Aorta (tissue), 1 donor: Measurements from ENCODE around the gene PCSK6.

DNA sequence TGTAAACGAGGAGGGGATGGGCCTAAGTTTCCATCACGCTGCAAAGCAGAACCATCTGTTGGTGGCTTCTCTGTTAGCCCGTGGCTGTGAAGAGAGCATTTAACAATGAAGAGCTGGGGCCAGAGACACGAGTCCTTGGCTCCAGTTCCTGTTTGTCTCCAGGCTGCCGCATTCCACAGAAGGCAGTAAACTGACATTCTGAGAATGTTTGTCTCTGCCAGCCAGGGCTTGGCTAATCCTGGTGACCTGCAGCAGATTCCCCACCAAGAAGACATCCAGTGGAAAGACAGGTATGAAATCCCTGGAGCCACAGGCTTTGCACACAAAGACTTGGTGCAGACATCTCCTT is 130.8 kb downstream of the ASB7 start:
- PRO-cap = no peak

- PRO-cap = no peak
Measured at GRCh38 chr15:100861384-100862246, 18.0 kb upstream of the ALDH1A3 start.

GRCh38 chr15:101045251-101045591 is 126.1 kb downstream of the LRRK1 start:
- PRO-cap = no peak

DNA sequence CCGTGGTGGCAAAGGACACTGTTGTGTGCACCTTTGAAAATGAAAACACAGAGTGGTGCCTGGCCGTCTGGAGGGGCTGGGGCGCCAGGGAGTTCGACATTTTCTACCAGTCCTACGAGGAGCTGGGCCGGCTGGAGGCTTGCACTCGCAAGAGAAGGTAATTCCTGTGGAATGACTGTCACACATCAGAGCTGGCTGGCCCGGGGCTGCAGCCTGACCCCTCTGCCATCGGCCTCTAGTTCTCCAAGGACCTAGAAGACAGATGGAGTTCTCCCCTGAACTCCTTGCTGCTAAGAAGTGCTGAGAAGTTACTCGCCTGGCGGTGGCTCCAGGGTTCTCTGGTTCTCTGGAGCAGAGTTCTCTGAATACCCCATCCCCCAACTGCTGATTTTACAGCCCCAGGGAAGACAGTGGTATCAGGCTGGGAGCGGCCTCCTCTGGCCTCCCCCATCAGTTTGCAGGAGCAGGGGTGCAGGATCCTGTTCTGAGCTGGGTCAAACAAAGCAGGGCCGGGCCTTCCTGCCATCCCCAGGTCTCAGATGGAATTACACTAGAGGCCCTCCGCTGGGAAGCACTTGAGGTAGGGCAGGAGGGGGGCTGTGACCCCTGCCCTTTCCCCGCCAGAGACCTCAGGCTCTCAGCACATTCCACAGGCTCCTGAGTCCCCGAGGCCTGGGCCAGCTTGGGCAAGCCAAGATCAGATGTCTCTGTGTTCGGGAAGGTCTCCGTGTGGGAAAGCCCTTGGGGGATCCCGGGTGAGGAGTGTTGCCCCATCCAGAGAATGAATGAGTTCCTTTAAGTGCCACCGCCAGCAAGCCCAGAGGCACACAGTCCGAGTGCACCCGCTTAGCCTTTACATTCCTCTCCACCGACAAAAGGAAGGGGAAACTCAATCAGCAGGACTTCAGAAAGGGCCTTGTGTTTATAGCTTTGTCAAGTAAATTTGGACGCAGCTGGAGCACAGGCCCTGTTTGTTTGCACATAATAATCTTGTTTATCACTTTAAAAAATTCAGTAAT is 149.8 kb downstream of the LRRK1 start:
- PRO-cap = no peak

DNA sequence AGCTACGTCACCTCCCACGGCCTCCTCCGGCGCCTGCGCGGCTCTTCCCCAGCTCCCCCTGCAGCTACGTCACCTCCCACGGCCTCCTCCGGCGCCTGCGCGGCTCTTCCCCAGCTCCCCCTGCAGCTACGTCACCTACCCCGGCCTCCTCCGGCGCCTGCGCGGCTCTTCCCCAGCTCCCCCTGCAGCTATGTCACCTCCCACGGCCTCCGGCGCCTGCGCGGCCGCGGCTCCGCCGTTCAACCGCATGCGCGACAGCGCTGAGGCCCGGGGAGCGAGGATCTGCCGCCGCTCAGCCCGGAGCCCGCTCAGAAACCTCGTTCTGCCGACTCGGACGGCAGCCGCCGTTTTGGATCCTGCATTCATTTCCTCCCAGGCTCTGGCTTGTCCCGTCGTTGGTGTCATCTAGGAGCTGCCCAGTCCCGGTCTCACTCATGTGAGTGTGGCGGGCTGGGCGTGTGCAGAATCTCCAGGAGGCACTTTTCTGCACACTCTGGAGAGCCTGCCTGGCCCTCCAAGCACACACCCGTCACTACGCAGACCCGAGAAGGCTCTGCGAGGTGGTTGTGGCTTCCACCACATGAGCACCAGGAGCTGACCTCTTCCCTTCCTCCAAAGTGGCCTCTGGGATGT is 165.4 kb downstream of the CHSY1 start:
- PRO-cap = no peak

DNA sequence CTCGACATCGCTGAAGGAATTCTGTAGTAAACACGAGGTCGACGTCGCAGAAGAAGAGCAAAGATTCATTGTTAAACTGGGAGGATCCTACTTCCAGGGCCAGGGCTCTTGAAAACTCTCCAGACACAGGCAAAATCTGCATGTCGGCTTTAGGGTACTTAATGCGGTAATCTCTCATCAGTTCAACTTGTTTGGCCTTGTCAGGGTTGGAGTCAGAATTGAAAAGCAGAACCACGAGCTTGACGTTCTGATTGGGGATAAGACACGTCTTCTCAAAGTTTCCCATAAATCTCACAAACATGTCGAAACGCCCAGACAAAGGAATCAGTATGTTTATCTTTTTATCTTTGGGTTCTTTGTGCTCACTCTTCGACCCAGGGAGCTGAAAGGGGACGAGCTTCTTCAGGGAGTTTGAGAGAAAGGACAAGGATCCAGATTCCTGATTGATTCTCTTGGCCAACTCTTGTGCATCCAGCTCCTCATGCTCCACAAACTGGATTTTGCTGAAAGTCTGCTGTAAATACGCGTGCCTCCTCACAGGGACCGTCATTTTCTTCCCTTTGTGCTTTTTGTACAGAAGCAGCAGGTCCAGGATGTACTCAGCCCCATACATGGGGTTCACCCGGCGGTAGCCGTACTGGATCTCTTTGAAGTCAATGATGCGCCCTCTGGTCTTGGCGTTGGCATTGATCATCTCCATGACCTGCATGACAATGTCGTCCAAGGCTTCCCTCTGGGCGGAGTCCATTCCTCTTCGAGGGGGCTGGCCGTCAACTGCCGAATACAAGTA is 73.8 kb downstream of the CHSY1 start:
- PRO-cap = no peak

DNA sequence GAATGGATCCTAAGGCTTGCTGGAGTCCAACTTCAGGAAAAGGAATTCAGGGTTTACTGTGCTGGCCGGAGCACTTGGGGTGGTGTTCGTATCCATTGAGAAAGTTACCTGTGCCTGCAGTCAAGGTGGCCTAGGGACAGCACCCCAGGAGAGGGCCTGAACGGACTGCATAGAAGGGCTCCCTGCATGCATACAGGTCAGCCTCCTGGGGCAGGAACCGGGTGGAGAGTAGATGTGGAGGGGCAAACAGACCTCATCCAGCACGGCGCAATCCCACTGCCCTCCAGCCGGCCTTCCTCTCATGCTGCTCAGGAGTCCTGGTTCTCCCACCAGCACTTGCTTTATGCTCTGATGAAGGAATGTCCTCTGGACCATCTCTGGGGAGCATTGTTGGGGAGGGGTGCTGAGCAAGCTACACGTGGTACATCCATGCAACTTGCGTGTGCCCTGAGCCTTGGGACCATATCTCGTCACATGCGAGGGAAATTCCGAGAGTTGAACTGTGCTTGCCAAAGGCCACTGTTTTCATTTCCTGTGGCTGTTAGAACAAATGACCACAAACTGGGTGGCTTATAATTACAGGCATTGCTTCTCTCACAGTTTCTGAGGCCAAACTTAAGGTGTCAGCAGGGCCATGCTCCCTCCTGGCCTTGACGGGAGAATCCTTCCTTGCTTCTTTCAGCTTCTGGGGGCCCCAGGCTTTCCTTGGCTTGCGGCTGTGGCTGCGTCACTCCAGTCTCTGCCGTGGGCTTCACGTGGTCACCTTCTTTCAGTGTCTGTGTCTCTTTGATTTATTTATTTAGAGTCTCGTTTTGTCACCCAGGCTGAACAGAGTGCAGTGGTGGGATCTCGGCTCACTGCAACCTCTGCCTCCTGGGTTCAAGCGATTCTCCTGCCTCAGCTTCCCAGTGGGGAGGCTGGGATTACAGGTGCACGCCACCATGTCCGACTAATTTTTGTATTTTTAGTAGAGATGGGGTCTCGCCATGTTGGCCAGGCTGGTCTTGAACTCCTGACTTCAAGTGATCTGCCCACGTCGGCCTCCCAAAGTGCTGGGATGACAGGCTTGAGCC is 12.2 kb downstream of the SELENOS start:
- PRO-cap = no peak

GRCh38 chr15:101281224-101282199 is 4.2 kb upstream of the SELENOS start:
- PRO-cap = no peak

GRCh38 chr15:101285552-101286099 is 8.3 kb upstream of the SELENOS start:
- PRO-cap = no peak

GRCh38 chr15:101322561-101323031 is 27.5 kb upstream of the SNRPA1 start:
- PRO-cap = no peak

- PRO-cap = no peak
Measured at GRCh38 chr15:101330390-101330795, 35.3 kb upstream of the SNRPA1 start.

DNA sequence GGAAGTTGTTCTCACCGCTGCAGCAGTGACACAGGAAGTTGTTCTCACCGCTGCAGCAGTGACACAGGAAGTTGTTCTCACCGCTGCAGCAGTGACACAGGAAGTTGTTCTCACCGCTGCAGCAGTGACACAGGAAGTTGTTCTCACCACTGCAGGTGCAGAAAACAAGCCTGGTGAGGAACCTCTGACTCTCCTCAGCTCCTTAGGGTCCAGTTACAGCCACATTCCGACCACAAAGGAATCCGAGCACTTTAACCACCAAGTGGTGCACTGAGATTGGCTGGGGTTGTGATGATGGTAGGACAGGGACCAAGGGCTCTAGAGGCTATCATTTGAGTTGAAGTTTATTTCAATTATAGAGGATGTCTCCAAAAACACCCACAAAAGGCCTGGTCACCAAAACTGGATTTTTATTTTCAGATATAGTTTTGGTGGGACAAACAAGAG is 39.3 kb upstream of the SNRPA1 start:
- PRO-cap = no peak

GRCh38 chr15:101438209-101439107 is 51.0 kb downstream of the PCSK6 start:
- PRO-cap = no peak

DNA sequence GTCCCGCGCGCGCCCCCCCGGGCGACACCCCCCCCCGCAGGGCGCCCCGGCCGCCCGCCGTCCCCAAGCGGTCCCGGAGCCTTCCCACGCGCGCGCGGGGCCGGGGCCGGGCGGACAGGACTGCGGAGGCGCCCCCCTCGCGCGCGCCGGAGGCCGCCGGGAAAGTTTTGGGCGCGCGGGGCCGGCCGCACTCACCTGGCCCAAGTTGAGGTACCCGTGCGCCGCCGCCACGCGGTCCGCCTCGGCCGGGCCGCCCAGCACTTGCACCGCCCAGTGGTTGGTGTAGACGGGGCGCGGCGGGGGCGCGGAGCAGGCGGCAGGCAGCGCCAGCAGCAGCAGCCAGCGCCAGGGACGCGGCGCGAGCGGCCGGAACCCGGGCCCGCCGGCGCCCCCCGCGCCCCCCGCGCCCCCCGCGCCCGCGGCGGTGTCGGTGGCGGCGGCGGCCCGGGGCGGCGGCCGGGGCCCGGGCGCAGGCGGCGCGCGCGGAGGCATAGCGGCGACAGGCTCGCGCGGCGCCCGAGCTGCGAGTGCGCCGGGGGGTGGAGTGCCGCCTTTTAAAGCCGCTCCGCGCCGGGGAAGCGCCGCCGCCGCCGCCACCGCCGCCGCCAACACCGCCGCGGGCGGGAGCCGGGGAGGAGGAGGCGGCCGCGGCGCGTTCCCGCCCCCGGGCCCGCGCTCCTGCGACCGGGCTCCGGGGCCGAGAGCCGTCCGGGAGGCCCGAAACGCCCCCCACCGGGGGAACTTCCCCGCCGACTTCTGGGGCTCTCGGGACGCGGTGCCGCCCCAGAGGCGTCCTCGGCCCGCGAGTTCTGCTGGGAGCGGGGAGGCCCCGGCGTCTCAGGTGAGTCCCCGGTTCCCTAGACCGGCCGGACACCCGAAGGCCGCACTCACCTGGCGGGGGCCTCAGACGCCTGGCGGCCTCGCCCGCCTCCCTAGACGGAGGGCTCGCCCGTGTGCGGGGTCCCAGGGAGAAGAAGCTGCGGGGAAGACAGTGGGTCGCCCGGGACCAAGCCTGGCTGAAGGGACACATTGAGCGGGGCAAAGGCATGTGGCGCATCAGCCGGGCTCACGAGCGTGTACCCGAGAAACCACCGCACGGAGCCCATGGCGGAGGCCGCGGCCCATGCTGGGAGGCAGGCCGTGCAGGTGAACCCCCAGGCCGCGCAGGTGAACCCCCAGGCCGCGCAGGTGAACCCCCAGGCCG is at the start of gene PCSK6:
Gene PCSK6, minus strand, starts transcription at position 529 of the 1,204 bp plus-strand sequence.
- PRO-cap = unidirectional peak, minus-strand start at position 529 of the sequence

DNA sequence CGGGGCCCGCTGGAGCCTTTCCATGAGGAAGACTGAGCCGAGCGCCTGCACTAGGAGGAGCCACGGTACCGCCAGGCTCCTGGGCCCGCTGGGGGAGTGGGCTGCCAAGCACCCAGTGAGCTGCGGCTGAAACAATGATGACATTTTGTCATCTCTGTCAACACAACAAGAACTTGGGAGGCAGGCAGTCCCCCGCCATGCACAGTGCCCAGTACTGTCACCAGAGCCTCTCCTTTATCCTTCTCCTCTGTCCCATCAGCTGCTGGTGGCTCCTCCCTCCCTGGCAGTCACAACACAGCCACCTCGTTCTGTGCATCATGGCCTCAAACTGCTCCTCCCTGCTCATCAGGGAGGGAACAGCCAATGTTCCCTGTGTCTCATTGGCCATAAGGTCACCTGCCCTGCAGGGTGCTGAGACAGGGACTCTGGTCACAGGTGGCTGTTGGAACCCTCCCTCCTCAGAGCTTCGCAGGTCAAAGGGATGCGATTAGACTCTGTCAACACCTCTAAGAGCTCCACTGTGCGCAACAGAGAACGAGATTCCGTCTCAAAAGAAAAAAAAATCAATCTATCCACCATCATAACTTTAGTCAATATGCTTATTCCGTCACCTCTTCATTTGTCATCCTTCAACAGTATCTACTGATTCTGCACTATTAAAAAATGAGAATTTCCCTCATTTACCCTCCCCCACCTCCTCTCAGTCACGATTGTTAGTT is 34.2 kb upstream of the PCSK6 start:
- PRO-cap = no peak

GRCh38 chr15:101531148-101531460 is 41.6 kb upstream of the PCSK6 start:
- PRO-cap = no peak

DNA sequence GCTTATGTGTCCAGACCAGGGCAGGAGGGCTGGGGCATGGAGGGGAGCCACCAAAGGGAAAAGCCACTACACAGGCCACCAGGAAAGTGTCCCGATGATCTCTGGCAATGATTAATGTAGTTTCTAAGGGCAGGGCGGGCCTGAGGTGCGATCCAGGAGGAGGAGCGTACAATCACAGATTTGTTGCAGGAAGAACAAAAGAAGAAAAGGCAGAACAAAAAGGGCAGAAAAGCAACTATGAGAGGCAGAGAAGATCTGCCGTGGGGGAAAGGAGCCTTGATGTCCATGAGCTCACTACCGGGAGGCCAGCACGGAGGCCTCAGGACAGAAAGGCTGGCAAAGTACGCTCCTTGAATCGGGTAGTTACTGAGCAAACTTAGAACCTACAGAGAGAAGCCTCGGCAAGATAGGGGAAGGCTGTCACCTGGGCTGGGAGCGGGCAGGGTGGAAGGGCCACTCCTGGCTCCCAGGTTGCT is 79.5 kb upstream of the PCSK6 start:
- PRO-cap = no peak

- PRO-cap = no peak
Measured at GRCh38 chr15:101646700-101646921, 5.6 kb downstream of the TM2D3 start.

DNA sequence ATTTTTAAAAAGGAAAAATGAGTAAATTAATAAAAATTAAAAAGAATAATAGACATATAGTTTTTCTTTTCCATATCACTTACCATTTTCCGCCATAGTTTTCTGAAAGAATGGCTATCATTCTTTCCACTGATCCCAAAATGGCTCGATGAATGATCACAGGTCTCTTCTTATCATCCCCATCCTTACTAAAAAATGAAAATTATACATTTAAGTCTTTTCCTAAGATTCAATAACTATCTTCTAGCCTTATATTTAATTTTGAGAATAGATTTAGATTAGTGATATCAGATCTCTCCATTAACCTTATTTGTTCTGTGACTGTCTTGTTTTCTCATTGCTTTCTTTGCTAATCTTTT is 9.4 kb upstream of the TM2D3 start:
- PRO-cap = no peak

- PRO-cap = no peak
Measured at GRCh38 chr15:101723014-101723614, 1.2 kb downstream of the TARS3 start.